ENCODE measurements around a stretch of chr10.

GRCh38 chr10:62038470-62039428, 137.2 kb downstream of the ARID5B start:
- RAMPAGE, long total RNA, result no peak
- RRBS, result no CpG with 5 or more reads among the region's 11 CpGs

- RAMPAGE, long total RNA, result no peak
- RRBS, result no CpG with 5 or more reads among the region's 4 CpGs
These were observed 146.4 kb downstream of the ARID5B start for GRCh38 chr10:62047770-62048421.

- RAMPAGE, long total RNA, result no peak
- RRBS, result no CpG with 5 or more reads among the region's 10 CpGs
These were observed 12.5 kb upstream of the RTKN2 start for GRCh38 chr10:62281281-62281505.

GRCh38 chr10:62384037-62384705, 10.0 kb downstream of the ZNF365 start:
- RAMPAGE, long total RNA, result no peak
- RRBS, result no CpG with 5 or more reads among the region's 7 CpGs

GRCh38 chr10:62451012-62451682, 77.0 kb downstream of the ZNF365 start:
- RAMPAGE, long total RNA, result no peak
- RRBS, result no CpG with 5 or more reads among the region's 5 CpGs

DNA sequence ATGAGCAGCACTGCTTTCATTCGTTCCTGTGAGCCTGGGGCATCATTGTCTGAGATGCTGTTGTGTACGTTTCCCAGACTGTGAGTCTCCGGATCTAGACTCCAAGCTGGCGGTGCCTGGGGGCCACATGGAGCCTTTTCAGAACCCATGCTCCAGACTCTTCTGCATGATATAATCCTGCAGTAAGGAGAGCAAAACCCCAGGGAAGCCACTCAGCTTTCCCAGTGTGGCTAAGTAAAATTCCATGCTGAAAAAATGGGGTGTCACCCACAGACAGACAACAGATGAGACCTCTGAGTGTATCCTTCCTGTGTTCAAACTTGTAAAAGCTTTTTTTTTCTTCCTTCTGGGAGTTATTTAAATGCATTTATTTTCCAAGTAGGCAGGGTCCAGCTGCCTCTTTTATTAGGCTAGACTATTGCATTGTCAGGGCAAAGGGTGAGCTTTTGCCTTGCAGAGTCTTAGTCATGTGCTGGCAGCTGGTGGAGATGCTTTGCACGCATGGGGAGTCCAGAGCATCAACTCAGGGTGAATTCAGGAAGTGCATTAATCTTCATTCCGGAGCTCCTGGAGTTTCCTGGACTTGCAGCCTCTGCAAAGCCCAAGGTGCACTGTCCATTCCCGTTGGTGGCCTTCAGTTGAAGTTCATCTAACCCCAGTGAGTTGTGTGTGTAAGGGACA, 185.7 kb upstream of the ADO start:
- RAMPAGE, long total RNA, result no peak
- RRBS, result no CpG with 5 or more reads among the region's 7 CpGs

GRCh38 chr10:62827000-62827258, 10.8 kb upstream of the EGR2 start:
- RAMPAGE, long total RNA, result no peak
- RRBS, result no CpG with 5 or more reads among the region's 2 CpGs

GRCh38 chr10:63225655-63225989, 92.5 kb downstream of the NRBF2 start:
- RAMPAGE, long total RNA, result no peak
- RRBS, result no CpG with 5 or more reads among the region's 4 CpGs

GRCh38 chr10:63266070-63267049, 133.2 kb downstream of the NRBF2 start:
- RAMPAGE, long total RNA, result no peak
- RRBS, result no CpG with 5 or more reads among the region's 6 CpGs

DNA sequence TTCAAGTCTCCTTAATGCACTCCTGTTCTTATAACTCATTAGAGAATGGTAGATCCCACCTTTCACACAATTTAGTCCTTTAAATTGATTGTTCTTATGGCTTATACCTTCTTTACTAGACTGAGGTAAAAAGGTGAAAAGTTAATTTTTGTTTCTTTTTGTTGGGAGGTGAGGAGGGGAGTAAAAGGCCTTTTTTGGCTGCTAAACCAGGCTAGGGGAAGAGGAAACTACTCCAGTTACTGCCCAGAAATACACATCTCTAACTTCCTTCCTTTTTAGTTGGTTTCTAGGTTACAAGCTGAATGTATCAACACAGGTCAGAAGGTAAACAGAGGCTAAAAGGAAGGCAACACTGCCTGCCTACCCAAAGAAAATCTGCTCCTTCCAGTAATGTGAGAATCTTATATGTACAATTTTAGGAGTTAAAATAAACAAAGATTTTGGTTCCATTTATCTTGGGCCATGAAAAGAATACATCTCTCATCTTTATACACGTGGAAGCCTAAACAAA, 140.4 kb downstream of the NRBF2 start:
- RAMPAGE, long total RNA, result no peak
- RRBS, result no CpG with 5 or more reads among the region's 1 CpG

- RAMPAGE, long total RNA, result no peak
- RRBS, result no CpG with 5 or more reads among the region's 2 CpGs
These were observed 35.4 kb downstream of the JMJD1C start for GRCh38 chr10:63430278-63430790.

- RAMPAGE, long total RNA, result no peak
- RRBS, result no CpG with 5 or more reads among the region's 8 CpGs
These were observed 26.0 kb upstream of the JMJD1C start for GRCh38 chr10:63491580-63492353.

DNA sequence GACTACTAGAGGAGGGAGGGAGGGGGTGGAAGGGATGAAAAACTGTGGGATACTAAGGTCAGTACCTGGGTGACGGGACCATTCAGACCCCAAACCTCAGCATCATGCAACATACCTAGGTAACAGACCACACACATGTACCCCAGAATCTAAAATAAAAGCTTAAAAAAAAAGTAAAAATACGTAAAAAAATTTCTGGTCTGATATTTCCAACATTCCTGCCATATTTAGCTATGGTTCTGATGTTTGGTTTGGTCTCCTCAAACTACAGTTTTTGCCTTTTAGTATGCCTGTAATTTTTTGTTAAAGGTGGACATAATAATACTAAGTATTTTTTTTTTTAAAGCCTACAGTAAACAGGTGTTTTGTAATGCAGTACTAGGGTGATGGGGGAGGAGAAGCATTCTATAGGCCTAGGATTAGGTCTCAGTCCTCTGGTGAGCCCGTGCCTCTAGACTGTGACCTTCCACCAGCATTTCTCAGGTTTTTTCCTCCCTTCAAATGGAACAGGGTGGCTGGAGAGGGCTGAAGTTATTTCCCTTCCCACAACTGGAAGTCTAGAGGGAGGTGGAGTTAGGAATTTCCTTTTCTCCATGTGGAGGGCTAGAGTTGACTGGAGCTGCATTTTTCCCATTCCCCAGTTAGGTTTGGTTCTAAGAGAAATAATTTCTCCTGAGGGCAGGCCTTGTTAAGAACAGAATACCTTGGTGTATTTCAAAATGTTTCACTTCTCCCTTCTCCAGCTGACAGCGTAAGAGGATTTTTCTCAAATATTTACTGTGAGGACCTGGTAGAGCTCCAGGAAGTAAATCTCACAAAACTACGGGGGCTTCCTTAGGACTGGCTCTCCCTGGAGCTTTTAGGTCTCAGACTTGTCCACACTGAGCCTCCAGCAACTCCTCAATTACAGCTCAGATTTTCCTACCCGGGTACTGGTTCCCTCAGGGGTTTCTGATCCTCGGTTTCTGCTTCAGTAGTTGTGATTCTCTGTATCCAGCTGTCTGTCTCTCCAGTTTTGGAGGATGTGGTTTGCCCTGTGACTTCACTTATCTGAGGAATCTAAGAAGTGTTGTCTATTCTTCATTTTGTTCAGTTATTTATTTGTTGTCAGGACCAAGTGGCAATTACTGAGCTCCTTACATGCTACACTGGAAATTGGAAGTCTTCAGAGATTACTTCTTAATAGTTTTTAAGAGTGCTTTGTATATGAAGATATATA, 6.2 kb upstream of the REEP3 start:
- RAMPAGE, long total RNA, result no peak
- RRBS, result no CpG with 5 or more reads among the region's 7 CpGs

- RAMPAGE, long total RNA, result no peak
- RRBS, result no CpG with 5 or more reads among the region's 1 CpG
These were observed 33.6 kb downstream of the REEP3 start for GRCh38 chr10:63554742-63555246.

- RAMPAGE, long total RNA, result no peak
- RRBS, result no CpG with 5 or more reads among the region's 10 CpGs
These were observed 107.4 kb downstream of the REEP3 start for GRCh38 chr10:63628502-63629078.

DNA sequence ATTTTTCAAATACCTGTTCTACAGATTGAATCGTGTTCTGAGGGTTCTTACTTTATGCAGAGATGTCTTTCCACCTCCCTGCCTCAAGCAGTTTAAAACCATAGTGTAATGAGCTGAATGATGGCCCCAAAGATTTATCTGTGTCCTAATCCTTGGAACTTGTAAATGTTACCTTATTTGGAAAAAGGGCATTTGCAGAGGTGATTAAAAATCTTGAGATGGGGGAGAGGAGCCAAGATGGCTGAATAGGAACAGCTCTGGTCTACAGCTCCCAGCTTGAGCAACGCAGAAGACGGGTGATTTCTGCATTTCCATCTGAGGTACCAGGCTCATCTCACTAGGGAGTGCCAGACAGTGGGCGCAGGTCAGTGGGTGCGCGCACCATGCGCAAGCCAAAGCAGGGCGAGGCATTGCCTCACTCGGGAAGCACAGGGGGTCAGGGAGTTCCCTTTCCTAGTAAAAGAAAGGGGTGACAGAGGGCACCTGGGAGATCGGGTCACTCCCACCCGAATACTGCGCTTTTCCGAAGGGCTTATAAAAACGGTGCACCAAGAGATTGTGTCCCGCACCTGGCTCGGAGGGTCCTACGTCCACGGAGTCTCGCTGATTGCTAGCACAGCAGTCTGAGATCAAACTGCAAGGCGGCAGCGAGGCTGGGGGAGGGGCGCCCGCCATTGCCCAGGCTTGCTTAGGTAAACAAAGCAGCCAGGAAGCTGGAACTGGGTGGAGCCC, 599.0 kb downstream of the REEP3 start:
- RAMPAGE, long total RNA, result no peak
- RRBS, result no CpG with 5 or more reads among the region's 23 CpGs

GRCh38 chr10:65570090-65571137, 1355.4 kb upstream of the LRRTM3 start:
- RAMPAGE, long total RNA, result start-site peak on the plus strand at chr10:65570507-65570540, 34 and 12 reads in 2 replicates
- RRBS, result no CpG with 5 or more reads among the region's 22 CpGs

- RAMPAGE, long total RNA, result no peak
- RRBS, result no CpG with 5 or more reads among the region's 1 CpG
These were observed 1305.3 kb upstream of the LRRTM3 start for GRCh38 chr10:65620549-65620983.

GRCh38 chr10:66538378-66538650, 387.5 kb upstream of the LRRTM3 start:
- RAMPAGE, long total RNA, result no peak
- RRBS, result no CpG with 5 or more reads among the region's 3 CpGs

- RAMPAGE, long total RNA, result no peak
- RRBS, result no CpG with 5 or more reads among the region's 1 CpG
These were observed 4.2 kb downstream of the HERC4 start for GRCh38 chr10:68070760-68071412.

Measured in epithelial cell of alveolus of lung (primary cell).